Aortic smooth muscle cell (primary cell): Measurements from ENCODE around the genes ATP6AP2 and CASK.

DNA sequence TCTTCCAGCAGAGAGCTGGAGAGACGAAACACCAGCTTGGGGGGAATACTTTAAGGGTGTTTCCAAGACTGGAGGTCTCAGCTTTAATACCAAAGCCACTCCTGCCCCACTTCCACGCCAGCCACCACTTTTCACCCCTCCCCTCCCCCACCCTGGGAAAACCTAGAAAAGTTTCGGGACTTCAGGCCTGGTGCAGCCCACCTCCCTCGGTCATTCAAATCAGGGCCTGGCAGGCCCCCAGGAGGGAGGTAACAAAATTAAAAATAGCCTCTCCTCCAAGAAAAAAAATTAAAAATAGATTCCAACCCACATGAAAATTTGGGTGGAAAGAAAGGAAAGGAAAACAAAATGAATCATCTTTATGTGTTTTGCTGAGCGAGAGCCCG lies 452.7 kb downstream of the BCOR start:
- RRBS: no CpG with 5 or more reads among the region's 6 CpGs

DNA sequence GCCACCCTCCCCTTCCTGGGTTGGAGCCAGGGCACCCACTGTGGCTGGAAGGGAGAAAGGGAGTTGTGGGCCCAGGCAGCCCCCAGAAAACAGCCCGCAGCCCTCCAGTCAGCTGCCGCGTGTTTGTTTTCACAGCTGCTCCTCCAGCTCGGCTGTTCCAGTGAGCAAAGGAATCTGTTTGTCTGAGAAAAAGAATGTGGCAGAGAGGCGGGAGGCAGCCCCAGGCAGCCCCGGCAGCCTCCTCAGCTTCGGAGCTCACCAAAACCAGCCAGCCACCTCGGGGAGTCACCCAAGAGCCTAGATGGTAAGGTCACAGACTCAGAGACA lies 338.2 kb downstream of the BCOR start:
- RRBS: 7% methylated on average over 2 of the region's 8 CpGs

DNA sequence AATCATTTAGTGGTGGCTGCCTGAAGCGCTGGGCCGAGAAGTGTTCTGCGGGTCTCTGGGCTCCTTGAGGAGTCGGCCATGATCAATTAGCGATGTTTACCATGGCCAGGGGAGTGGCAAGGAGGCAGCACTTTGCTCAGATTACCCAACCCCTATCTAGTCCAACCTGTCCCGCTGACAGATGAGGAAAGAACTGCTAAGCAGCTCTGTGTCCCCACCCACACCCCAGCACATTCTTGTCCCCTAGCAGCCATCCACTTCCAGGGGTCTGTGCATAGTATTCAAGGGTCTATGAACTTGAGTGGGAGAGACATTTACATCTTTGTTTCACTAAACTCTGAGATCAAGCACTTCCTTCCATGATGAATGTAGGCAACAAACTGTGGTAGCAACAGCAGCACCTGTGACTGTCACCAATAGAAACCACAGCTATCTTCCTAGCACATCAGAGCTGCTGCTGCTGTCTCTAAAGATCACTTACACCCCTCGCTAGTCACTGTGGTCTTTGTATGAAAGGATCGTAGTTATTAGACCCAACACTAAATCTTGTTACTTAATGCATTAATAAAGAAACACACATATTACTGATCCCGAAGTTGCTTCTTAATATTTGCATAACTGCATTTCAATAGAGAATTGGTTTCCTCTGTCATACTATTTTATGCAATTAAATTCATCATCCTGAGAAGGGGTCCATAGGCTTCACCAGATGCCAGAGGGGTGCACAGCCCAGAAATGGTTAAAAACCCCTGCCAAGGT lies 331.5 kb downstream of the BCOR start:
- RRBS: no CpG with 5 or more reads among the region's 9 CpGs

DNA sequence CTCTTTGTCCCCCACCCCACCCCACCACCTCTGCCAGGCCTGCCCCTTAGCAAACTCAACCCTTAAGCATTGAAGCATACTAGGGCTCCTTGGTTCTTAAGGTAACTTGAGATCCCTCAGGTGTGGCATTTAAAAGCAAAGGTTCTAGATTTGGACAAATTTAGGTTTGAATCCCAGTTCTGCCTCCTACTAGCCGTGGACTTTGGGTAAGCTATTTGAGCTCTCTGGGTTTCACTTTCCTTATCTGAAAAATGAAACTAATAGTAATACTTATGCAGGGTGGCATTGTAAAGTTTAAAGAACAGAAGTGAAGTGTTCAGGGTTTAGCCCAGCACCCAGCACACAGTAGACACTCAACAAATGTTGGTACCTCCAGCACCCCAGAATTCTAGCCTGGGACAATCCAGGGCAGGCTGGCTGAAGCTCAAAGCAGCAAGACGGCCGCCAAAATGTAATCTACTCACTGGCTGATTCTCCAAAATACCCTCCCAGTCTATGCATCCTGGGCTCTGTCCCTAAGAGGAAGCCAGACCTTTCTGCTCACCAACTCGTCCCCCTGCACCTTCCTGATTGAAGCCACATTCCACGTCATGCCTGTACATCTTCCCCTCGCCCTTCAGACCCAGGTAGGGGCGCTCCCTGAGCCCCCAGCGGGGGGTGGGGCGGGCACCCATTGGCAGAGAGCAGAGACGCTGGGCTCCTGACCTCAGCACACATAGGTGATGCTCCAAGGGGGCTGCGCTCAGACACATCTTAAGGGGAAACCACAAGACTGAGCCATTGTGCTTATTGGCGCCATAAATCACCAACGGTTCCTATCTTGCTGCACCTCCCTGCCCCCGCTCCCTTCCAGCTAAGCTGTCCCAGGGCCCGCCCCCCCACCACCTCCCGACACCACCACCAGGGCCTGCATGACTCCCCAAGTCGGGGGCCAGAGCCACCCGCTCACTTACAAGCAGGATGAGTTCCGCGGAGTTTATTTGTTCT lies 160.6 kb downstream of the BCOR start:
- RRBS: no CpG with 5 or more reads among the region's 20 CpGs

DNA sequence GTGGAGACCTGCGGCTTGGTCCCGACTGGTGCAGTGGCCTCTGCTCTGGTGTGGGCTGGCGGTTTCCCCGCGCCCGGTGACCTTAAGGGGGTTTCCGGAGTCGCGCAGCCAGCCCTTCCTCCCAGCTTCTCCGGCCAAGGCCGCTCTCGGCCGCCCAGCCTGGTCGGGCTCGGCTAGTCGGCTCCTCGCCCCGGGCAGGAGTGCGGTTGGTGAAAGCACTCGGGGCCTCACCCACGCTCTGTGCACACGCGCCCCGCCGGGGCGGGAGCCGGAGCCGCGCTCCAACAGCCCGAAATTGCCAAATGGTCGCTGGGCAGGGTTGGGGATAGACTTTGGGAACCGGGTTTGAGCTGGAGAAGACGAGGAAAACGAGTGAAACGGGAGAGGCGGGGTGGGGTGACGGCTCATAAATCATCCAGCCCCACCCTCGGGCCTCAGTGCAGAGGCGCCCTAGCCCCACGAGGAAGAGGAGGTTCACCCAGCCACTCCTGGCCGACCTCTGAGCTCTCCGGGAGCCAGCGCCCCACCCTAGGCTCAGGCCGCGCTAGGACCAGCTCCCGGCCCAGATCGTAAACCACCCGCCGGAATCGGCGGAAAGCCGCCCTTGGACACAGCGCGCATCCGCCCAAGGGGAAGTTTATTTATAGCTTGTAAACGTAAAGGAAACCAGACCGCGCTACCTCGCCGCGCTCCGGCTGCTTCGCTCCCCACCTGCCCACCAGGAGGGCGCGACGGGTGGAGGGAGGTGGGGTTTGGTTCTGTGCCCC lies 84.6 kb downstream of the BCOR start:
- RRBS: 1% methylated on average over 39 of the region's 66 CpGs

- RRBS: no CpG with 5 or more reads among the region's 8 CpGs
These were observed 26.9 kb downstream of the BCOR start for GRCh38 chrX:40070888-40071216.

DNA sequence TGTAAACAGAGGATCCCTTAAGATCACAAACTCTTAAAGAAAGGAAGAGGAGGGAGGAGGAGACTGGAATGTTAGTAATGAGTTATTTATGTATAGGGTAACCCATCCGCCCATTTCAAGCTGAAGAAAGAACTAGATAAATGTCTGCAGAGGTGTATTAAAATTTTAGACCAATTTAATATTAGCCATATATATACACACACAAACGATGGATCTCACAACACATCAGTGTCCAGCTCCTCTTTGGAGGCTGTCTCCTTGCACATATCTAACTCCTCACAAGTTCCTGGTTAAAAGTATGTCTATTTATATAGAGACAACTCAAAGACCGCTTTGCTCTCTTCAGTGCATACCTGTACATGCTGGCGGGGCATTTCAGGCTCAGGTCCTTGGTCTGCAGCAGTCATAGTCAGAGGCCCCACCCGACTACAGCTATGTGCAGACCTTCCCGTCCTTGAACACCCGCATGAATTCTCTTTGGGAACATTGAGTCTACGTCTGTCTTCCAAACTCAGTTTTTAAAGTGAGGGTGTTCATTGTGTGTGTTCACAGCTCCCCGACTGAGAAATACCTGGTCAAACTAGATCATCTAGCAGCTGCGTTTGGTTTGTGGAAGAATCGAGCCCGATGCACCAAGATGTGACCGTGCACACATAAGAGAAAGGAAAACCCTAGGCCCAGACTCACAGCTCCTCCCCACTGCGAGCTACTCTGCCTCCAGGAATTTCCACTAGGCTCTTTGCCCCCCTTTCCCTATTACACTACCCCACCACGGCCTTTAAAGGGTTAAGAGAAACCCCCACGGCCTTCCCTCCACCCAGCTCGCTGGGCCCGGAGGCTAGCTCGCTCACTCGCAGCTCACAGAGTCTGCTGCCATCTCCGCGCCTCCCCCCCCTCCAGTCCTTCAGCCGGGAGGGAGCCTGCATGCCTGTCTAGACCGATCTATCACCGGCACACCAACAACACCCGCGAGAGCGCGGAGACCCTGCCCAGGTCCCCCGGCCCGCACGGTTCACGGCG lies 4.1 kb downstream of the BCOR start:
- RRBS: 4% methylated on average over 12 of the region's 34 CpGs

GRCh38 chrX:40172777-40173182 lies 75.0 kb upstream of the BCOR start:
- RRBS: 6% methylated on average over 12 of the region's 21 CpGs

DNA sequence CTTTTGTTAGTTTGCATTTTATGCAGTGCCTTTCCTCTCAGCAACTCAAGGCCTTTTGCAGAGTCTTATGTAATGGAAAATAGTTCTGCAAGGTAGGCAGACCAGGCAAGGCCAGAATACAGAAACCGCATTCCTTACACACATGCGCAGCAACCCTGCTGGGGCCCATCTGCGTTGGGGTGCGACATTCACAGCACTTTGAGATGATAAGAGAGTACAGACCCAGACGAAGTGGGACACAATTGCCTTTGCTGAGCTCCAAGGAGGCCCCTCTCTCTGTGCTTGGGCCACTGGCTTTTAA lies 96.1 kb upstream of the ATP6AP2 start:
- RRBS: no CpG with 5 or more reads among the region's 5 CpGs

DNA sequence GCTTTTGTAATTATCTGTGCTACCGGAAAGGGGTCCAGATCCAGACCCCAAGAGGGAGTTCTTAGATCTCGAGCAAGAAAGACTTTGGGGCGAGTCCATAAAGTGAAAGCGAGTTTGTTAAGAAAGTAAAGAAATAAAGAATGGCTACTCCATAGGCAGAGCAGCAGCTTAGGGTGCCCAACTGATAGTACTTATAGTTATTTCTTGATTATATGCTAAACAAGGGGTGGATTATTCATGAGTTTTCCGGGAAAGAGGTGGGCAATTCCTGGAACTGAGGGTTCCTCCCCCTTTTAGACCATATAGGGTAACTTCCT lies 9.7 kb upstream of the ATP6AP2 start:
- RRBS: no CpG with 5 or more reads among the region's 5 CpGs

DNA sequence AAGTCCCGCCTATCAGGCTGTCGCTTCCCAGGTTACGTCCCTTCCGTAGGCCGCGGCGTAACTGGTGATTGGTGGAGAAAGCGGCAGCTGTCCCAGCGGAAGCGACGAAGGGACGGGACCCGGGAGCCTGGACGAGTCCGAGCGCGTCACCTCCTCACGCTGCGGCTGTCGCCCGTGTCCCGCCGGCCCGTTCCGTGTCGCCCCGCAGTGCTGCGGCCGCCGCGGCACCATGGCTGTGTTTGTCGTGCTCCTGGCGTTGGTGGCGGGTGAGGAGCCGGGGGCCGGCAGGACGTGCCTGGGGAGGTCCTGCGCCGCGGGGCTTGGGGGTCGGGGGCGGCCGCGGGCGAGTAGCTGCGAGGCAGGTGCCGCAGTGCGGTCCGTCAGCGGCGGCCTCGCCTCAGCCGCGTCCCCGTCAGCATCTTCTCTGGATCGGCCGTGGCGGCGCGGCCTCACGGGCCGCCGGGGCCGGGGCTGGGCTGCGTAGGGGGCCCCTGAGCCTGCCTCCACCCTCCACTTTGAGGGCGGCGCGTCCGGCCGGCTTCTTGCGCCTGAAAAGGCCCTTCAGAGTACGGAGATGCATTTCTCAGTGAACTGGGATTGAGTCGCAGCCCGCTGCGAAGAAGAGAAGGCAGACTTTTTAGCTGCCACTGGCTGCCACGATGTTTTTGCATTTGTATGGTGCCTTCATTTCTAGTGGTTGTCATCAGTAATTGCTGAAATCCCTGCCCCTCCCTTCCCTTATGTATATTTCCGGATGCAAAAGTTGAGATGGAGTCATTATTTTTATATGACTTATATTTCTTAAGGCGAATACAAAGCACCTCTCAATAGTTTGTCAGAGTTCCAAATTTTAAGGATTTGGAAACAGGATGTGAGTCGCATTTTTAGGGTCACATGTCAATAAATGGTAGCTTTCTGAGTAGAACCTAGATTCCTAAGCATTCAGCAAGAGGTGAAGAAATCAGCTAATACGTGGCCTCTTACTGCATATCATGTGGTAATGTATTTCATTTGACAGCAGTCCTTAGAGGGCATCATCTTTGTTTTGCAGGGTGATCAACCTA lies at the start of gene ATP6AP2:
Gene ATP6AP2 (plus strand): TSS at position 134 of the 1,064 bp plus-strand sequence.
- RRBS: 1% methylated on average over 21 of the region's 80 CpGs

GRCh38 chrX:40585180-40585608 lies 4.4 kb downstream of the ATP6AP2 start:
- RRBS: no CpG with 5 or more reads among the region's 4 CpGs

- RRBS: no CpG with 5 or more reads among the region's 11 CpGs
These were observed 37.3 kb upstream of the USP9X start for GRCh38 chrX:41047627-41048709.

GRCh38 chrX:41147723-41148065 lies 62.4 kb downstream of the USP9X start:
- RRBS: no CpG with 5 or more reads among the region's 8 CpGs

GRCh38 chrX:41343913-41344482 lies 10.0 kb downstream of the DDX3X start:
- RRBS: no CpG with 5 or more reads among the region's 12 CpGs

DNA sequence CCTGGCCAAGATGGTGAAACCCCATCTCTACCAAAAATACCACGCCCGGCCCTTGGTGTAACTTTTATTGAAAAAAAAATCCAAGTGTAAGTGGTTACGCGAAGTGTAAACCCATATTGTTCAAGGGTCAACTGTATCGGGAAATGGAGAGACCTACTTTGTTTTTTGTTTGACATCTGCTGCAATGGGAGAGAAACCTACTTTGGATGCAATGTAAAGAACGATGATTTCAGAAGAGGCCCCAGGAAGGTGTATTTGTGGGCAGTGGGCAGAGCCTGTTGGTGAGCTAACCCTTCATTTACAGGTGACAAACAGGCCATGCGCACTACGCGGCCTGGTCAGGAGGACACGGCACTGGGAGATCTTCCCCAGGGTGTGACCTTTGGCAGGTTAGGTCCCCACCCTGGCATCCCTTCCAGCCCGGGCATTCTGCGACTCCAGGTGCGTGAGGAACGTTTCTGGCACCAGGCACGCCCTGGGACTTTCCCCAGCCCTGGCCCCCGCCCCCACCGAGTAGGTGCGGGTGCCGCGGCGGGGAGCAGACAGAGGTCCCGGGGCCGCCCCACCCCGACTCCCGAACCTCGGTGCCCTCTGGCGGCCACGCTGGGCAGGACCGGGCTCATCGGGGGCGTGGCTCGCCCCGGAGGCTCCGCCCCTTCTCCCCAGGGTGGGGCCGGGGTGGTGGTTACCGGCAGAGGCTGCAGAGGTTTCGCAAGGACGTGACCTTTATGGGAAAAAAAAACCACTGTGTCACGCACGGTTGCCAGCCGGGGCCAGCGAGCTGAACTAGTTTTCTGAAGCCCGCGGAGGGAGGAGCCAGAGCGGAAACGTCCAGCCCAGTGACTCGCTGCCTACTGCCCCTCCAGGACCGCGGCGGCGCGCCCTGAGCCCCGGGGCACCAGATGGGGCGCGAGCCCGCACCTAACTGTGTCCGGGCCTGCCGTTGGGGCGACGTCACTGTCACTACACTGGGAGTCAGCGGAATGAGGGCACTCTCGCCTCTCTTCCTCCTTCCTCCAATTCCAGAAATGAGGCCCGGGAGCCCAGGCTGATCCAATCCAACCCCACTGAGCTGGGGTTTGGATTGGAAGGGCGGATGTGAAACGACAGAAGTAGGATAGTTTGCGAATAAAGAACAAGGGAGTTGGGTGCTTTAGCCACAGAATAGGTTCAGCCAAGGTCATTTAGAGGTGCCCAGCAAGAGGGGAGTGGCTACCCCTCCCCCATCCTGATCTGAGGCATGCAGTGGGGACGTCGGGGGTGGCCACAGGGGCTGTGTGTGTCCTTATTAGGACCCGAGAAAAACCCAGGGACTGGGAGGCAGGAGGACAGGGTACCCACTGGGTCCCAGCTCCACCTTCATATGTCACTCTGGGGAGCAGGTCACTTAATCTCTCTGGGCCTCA lies 4.9 kb upstream of the NYX start:
- RRBS: 2% methylated on average over 23 of the region's 69 CpGs

DNA sequence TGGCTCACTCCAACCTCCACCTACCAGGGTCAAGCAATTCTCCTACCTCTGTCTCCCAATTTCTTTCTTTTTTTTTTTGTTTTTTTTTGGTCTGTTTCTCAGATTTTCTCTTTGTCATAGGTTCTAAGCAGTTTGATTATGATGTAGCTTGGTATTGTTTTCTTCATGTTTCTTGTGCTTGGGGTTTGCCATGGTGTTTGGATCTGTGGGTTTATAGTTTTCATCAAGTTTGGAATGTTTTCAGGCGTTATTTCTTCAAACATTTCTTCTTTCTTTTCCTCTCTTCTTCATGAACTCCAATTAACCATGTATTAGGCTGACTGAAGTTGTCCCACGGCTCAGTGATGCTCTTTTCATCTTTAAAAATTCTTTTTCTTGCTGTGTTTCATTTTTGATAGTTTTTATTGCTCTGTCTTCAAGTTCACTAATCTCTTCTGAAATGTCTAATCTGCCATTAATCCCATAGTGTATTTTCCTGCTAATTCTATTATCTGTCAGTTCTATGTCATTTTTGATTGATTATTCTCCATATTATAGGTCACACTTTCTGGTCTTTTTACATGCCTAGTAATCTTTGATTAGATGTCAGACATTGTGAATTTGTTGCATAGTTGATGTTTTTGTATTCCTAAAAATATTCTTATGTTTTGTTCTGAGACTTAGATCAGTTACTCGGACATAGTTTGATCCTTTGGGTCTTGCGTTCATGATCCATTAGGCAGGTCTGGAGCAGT lies 115.5 kb upstream of the GPR34 start:
- RRBS: no CpG with 5 or more reads among the region's 4 CpGs

DNA sequence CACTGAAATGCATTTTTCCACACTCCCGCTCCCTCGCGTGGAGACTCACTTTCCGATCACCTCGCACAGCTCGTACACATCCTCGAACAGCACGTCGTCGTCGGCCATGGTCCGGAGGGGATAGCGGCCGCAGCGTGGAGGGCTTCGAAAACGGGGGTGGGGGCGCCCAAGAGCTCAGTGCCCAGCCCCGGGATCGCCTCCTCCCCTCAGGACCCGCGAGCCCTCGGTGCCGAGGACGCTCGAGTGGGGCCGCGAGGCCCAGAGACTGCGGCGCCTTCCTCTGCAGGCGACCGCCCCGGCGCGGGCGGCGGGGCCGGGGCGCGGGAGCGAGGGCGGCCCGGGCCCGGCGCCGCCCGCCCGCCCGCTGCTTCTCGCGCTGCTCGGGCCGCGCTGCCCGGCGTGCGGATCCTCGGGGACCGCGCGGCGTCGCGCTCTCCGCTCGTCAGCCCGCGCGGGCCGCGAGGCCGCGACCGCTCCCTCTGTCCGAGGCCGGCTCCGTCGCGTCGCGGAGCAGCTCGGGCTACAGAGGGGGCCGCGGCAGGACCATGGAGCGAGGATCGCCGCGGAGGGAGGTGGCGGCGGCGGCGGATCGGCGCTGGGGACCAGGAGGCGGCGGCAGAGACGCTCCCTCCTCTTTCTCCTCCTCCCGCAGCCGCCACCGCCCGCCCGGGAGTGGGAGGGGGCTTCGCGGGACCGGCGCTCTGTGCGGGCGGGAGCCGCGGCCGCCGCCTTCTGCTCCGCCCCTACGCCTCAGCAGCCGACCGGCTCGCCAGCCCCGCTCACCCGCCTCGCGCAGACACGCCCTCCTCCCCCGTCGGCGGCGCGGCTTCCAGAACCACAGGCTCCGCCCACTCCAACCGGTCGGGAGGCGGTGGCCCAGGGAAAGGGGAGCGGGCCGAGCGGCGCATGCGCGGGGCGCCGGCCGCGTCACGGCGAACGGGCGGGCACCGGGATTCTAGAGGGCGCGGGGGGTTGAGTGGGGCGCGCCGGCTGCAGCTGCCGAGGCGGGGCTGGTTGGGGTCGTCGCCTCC lies at the start of gene CASK:
Gene CASK (minus strand): TSS at position 674 of the 1,031 bp plus-strand sequence.
- RRBS: 1% methylated on average over 71 of the region's 155 CpGs

DNA sequence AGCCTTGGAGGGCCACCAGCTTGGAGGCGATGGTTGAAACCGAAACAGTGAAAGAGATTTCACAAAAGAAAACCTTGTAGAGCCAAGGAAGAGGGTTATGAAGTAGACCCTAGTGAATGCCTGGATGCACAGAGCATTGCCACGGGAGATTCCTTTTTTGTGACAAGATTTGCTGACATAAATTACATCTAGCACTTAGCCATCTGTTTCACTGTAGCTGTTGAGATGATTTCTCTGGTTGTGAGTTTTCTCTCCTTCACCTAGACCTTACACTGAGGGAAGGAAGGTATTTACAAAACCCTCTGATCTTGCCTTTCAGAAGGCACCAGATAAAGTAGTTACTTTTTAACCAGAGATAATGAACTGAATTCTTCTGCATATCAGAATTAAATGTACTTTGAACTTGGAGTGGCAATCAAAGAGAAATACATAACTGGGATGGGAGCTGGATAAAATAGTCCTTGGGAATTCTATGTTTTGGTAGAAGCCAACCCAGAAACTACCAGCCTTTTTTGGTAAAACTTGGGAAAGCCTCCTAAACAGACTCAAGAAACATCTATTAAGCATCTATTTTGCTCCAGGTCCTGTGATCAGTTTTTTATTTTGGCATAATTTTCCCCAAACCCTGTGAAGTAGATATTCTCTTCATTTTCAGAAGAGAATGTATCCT lies 104.3 kb upstream of the CASK start:
- RRBS: no CpG with 5 or more reads among the region's 3 CpGs

DNA sequence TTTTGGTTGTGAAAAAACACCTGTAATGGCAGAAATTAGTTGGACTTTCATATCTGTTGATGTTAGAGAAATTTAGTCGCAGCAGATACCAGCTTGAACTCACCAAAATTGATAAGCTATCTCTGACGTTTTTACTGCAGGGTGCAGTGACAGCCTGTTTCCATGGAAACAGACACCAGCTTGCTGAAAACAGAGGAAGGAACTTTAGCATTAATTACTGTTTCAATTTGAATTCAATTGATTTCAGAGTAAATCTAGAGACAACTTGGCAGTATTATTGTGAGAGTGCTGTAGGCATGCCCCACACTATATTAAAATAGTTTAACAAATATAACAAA lies 246.5 kb downstream of the PPP1R2C start:
- RRBS: no CpG with 5 or more reads among the region's 2 CpGs